RPMI7951 (cell line): ENCODE measurements around the gene ELAPOR1.

GRCh38 chr1:100949164-100950072 lies 53.5 kb downstream of the SLC30A7 start:
- RAMPAGE, long total RNA, result no peak

DNA sequence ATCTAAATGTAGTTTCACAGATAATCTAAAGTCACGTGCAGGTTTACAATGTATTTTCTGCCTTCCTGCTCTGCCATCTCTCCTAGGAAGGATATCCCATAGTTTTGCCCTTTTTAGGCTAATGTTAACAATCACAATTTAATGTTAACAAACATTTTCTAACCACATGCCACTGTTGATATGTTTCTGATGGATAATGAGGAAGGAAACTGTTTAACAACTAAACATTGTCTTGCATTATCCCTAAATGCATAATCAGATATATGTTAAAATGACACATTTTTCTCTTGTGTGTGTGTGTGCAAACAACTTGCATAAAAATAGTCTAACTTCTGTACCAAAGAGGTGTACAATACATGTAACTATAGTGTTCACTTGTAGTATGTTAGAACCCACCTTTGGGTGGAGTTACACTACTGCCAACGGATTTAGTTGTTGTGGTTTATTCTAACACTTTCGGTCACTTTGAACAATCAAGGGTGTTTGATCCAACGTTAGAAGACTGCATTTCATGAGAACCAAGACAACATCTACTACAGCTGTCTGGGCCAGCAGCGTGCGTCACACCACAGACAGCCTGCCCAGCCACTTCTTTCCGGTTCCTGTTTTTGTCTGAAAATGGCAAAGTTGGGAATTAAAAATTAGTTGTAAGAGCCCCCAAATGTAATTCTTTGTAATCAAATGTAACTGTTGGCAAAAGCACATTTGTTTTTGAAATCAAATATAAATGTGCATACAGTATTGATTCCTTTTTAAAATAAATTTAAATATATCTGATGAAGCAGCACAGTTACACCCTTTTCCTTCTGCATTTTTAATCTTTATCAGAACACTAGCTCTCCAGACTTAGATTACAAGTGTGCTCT lies 86.4 kb upstream of the DPH5 start:
- RAMPAGE, long total RNA, result no peak

- RAMPAGE, long total RNA, result no peak
Observed at GRCh38 chr1:103561998-103562601, 9.3 kb upstream of the AMY2B start.

DNA sequence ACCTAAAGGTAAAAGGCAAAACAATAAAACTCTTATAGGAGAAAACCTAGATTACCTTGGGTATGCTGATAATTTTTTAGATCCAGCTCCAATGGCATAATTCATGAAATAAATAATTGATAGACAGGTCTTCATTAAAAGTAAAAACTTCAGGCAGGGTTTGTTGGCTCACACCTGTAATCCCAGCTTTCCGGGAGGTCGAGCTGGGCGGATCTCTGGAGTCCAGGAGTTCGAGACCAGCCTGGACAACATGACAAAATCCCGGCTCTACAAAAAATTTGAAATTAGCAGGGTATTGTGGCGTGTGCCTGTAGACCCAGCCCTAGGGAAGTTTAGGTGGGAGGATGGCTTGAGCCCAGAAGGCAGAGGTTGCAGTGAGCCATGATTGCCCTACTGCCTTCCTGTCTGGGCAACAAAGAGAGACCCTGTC lies 239.1 kb downstream of the AMY1C start:
- RAMPAGE, long total RNA, result no peak

- RAMPAGE, long total RNA, result no peak
Observed at GRCh38 chr1:107058056-107058579, 1.6 kb downstream of the PRMT6 start.

DNA sequence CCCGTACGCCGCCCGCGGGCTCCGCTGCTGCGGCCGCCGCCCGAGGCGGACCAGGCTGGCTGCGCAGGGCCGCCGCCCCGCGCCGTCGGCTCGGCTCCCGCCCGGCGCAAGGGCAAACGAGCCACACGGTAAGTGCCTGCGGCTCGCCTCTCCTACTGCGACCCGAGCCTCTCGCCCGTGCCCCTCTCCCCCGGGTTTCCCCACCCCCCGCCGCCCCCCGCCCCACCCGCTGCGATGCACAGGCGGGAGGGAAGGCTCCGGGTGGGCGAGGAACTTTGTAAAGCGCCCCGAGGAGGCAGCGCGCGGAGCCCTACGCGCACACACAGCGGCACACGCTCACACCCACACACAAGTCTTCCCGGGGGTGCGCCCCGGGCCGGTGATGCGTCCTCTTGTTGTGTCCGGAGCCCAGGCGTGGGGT lies 503 bp downstream of the NTNG1 start:
- RAMPAGE, long total RNA, result no peak

- RAMPAGE, long total RNA, result no peak
Observed at GRCh38 chr1:107965337-107966047, 512 bp upstream of the VAV3 start.

GRCh38 chr1:108049950-108050640 lies 85.1 kb upstream of the VAV3 start:
- RAMPAGE, long total RNA, result no peak

DNA sequence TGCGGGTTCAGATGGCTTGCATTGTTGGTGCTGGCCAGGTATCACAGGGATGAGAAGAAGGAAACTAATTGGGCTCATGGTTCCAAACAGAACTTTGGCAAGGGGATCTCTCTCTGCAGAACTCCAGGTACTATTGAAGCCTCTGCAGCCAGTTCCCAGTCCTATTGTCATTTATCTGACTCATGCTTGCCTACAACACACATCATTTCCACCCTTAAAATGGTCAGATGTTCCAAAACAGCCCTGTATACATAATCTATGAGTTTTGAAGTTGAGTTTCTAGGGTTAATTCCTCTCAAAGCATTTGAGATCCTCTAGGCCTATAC lies 88.6 kb upstream of the VAV3 start:
- RAMPAGE, long total RNA, result no peak

DNA sequence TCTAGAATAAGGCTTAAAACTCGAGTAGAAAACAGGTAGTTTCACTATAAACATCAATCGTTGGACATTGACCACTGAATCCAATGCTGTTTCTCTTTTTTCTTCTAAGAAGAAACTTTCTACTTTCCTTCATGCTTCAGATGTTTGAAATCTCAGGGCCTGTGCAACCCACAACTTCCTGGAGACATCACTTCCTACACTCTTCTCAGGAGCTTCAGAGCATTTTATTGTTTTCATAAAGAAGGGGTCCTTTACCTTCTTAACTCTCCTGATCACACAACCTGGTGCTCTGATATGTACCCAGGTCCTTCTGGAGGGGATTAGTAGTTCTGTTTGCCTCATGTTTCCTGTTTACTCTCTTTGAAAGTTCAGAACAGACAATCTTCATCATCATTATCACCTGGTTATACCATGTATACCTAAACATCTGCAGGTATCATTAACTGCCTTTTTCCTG lies 113.0 kb upstream of the VAV3 start:
- RAMPAGE, long total RNA, result no peak

- RAMPAGE, long total RNA, result no peak
Observed at GRCh38 chr1:108198927-108199698, 1.0 kb downstream of the SLC25A24 start.

DNA sequence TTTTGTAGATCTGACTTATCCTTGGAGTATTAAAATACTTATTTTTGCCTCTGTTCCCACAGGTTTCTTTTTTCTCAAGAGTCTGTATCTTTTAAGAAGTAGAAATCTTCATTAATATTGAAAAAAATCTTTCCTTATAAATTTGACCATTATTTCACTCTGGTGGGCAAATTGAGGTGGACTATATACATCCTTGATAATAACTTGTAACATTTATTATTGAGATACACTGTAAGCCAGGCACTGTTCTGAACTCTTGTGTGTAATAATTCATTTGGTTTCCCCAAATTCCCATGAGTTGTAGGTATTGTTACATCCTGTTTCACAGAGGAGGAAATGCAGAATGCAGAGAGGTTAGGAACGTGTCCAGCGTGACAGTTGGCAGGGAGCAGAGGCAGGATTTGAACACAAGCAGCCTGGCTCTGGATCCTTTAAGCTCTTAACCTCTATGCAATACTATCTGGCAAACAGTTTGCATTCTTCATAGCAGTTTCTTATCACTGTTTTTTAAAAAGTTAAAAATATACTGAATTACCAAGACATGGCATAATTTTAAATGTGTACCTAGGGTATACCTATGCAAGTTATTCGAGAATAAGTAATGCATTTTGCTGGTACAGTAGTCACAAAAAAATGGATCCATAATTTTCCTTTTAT lies 30.5 kb downstream of the EEIG2 start:
- RAMPAGE, long total RNA, result no peak

DNA sequence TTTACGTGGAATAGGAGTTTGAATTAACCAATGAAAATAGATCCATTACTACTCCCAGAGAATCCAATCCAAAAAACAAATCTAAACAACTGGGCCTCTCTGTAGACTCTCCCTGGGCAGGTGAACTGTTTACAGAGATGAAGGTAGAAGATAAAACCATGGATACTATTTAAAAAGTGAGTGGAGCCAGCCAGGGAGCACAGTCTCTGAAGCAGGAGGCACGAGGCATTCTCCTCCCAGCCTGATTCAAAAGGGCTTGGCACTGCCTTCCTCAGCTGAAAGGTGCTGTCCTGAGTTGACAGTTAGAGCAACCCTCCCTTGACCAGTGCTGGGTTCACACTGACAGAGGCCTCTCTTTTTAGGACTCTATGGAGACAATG lies 36.9 kb downstream of the HENMT1 start:
- RAMPAGE, long total RNA, result no peak

- RAMPAGE, long total RNA, result no peak
Observed at GRCh38 chr1:108646184-108647417, 14.3 kb downstream of the HENMT1 start.

- RAMPAGE, long total RNA, result no peak
Observed at GRCh38 chr1:108769109-108769633, 22.7 kb downstream of the STXBP3 start.

- RAMPAGE, long total RNA, result no peak
Observed at GRCh38 chr1:108896707-108897155, 19.9 kb downstream of the GPSM2 start.

DNA sequence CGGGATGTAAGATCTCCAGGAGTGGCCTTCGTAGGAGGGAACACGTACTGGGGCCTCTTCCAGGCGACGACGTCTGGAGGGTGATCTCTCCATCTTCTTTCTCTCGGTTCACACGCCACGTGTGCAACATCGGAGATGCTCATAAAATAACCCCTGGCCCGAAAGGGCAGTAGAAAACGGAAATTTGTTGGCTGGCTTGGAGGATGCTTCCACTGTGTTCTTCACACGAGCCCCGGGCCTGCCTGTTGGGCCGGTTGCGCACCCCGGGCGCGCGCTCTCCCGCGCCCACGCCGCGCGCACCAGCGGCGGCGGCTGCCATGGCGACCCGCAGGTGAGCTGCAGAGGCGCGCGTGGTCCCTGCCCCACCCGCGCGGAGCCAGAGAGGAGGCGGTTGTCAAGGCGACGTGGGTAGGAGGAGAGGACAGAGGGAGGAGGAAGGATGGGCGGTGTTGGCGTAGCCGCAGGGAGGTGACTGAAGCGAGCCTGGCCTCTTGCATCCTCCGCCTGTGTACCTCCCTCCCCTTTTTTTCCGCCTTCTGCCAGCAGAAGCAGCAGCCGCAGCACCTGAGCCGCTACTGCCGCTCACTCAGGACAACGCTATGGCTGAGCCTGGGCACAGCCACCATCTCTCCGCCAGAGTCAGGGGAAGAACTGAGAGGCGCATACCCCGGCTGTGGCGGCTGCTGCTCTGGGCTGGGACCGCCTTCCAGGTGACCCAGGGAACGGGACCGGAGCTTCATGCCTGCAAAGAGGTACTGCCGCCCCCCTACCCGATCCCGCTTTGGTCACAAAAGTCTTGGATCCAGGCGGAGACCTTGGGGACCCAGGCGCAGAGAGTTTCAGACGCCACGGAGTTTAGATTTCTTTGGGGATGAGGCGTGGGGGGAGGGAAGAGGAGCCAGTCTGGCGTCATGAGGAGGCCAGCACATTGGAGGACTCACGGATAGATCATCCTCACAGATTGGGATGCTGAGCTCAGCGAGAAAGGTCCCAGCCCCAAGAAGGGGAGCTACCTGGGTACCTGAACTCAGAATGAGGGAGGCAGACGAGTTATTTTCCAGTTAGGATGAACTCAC lies at the start of gene ELAPOR1:
Gene ELAPOR1 (plus strand): TSS at position 531 of the 1,076 bp plus-strand sequence.
- RAMPAGE, long total RNA, result no peak

- RAMPAGE, long total RNA, result no peak
Observed at GRCh38 chr1:109116333-109116802, 2.5 kb downstream of the ELAPOR1 start.

DNA sequence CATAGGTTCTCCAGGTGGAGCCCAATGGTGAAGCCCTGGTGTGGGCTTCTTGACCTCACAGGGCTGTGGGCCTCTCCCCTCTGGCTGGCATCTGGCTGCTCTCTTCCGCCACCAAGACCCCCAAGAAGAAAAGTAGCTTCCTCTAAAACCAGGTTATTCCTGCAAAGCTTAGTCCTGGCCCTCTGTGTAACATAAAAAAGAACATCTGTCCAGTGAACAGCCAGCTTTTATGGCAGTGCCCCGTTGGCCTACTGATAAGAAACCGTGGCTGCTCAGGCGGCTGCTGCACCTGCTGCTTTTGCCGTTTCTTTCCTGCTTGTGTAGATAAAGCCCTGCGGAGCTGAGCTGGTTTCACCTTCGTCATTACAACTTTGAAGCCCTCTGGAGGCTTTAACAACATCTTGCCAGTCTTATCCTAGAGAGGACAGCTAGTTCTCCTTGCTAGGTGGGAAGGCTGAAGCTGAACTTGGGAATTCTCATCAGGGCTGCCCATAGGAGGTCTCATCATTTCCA lies 20.5 kb downstream of the ELAPOR1 start:
- RAMPAGE, long total RNA, result no peak

- RAMPAGE, long total RNA, result no peak
Observed at GRCh38 chr1:109192471-109193097, 21.1 kb upstream of the SARS1 start.